PC-3 (cell line): Measurements from ENCODE around the genes SMIM23 and SH3PXD2B.

GRCh38 chr5:168663593-168664245 is 84.6 kb upstream of the PANK3 start:
- RAMPAGE, long total RNA = no peak

DNA sequence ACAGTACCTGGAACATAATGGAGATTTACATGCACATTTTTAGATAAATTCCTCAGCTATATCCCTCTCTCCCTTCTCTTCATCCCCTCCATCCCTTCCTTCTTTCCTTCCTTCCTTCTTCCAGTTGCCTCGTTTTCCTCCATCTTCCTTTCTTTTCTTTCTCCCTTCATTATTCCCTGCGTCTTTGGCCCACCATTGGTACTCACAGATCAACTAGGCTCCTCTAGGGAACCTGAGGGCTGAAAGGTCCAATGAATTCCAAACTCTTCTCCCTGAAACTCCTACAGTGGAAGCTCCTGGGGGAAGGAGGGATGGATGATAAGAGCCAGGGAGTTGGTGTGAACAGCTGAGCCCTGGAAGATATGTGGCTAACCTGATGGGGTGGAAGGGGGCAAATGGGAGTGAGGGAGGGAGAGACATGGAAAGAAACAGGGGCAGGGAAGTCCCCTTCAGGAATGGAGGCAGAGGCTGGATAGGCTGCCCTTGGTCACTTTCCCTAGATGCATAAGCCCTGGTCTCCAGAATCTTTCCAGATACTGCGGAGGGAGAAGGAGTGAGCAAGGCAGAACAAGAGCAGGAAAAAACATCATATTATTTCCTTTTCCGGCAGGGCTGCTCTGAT is 85.4 kb upstream of the PANK3 start:
- RAMPAGE, long total RNA = no peak

DNA sequence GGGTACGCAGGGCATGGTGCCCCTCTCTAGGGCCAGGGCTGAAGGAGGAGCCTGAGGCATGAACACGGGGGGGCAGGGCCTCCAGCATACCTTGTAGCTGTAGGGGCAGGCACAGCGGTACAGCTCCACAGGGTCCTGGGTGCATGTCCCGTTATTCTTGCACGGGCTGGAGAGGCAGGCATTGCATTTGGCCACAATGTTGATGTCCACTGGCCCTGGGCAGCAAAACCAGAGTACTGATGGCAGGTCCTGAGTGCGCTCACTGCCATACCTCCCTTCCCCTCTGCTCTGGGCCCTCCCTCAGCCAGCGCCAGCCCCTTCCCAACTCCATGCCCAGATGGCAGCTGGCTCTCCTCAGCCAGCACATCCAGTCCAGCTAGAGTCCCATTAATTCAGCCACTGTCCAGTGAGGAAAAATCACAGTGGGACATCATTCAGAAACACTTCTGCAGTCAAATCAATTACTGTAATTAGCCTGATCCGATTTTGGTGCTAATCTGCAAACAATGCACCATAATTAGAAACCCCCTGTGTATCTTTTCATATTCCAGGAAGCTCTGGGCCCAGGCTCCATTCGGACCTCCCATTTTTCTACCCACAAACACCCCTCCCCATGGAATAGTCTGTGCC is 128.8 kb upstream of the PANK3 start:
- RAMPAGE, long total RNA = no peak

GRCh38 chr5:168806148-168806834 is 227.1 kb upstream of the PANK3 start:
- RAMPAGE, long total RNA = no peak

DNA sequence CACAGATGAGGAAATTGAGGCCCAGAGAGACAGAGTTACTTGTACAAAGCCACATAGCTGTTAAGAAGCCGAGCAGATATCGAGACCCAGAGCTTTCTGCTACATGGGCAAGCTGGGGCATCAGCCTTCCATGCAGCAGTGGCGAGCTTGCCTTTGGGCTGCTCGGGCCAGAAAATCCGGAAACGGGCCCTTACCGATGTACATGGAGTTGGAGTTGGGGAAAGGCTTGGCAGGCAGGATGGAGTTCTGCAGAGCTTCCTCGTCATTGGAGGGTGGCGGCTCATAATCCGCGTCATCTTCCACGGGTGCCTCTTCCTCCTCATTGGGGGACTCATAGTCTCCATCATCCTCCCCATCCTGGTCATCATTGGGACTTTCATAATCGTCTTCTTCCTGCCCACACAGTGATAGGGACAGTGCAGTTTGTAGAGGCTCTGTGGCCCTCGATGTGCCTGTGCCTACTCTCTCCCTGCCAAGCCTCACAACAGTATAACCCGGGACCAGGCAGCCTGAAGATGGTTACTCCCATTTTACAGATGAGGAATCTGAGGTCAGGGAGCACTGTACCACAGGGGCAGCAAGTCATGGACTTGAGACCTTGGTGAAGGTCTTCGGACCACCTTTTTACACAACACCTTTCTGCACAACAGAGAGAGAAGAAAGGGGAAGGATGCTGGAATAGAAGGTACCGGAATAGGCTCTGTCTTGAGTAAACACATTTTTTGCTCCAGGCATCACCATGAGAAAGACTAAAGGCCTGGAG is 26.9 kb downstream of the LCP2 start:
- RAMPAGE, long total RNA = no peak

GRCh38 chr5:170277658-170278347 is 19.8 kb downstream of the LCP2 start:
- RAMPAGE, long total RNA = no peak

DNA sequence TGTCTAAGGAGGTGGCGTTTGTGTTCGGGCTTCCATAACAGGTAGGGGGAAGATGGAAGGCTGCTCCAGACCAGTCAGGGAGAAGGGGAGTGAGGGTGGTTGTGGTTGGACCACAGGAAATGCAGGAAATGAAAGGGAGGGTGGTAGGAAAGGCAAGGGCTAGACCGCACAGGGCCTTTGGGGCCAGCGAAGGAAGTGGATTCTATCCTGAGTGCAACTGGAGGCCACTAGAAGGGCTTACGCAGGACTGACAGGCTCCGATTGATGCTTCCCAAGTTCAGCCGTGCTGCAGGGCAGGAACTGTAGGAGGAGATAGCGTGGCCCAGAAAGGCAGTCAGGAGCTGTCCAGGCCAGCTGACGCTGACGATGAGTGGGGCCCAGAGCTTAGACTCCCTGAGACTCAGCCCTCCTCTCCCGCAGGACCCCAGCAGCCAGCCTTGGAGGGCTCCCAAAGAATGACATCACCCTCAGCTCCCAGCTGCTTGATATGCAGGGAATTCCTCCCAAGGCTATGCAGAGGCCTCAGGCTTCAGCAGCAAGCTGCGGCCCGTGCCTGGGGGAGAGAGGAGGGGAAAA is 48.8 kb downstream of the KCNIP1 start:
- RAMPAGE, long total RNA = no peak

DNA sequence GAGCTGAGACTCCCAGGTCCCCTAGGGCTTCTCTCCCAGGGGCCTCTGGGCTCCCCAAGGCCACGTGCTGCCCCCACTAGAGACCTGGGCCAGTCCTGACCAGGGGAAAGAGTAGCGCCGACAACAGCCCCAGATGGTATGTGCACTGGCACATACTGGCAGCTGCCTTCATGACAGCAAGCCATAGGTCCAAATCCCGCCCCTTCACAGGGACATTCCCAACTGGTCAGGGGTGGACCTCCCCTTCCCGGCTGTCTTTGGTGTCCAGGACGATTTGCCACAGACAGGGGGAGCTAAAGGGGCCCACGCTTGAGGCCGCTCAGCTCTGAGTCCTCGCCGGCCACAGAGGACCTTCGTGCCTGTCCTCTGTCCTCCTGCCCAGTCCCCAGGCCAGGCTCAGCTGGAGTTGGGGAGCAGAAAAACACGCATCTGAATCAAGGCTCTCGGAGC is 127.9 kb downstream of the KCNIP1 start:
- RAMPAGE, long total RNA = no peak

DNA sequence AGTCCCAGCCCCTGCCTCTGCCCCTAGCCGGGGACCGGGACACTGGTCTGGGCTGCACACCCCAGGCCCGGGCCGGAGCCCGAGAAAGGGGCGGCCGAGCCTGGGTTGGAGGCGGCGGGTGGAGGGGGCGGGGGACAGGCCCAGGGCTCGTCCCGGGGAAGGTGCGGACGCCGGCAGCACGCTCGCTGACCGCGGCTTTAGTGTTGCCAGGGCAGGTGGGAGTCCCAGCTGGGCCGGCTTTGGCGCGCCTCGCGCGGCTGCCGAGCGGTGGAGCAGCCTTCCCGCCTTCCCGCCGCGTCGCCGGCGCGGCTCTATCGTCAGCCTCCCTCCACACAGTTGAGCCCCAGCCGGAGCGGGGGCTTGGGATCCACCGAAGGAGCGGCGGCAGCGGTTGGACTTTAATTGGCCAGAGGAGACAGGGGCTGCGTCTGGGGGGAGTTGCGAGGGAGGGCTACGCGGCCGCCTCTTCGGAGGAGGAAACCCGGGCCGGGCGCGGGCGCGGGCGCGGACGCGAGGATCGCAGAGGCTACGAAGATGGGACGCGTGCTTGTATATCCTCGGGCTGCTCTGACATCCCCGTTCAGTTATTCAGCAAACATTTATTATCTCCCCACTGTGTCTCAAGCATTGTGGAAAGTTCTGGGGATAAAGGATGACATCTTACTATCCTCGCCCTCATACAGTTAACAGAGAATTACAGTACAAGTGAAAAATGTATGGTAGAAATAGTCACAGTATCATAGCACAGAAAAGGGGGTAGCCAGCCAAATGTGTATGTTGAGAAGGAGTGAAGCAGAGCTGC is 557 bp downstream of the RANBP17 start:
- RAMPAGE, long total RNA = no peak

GRCh38 chr5:171089812-171090070 is 219.3 kb upstream of the TLX3 start:
- RAMPAGE, long total RNA = no peak

DNA sequence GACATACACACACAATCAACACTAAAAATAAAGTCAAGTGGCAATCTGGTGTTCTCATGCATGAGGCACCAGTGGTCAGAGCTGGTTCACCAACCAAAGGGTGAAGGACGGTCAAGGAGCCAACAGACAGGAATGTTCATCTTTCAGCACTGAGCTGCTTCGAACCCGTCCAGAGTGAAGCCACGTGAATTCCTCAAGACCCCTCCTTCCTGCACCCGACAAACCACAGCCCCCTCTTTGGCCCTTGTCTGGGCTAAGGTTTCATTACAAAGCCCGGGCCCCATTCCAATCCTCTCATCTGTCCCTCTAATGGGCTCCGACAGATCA is 84.5 kb upstream of the SMIM23 start:
- RAMPAGE, long total RNA = no peak

GRCh38 chr5:171785668-171785965 is at the start of gene SMIM23:
Gene SMIM23, plus strand, starts transcription at chr5:171785817.
- RAMPAGE, long total RNA = no peak

DNA sequence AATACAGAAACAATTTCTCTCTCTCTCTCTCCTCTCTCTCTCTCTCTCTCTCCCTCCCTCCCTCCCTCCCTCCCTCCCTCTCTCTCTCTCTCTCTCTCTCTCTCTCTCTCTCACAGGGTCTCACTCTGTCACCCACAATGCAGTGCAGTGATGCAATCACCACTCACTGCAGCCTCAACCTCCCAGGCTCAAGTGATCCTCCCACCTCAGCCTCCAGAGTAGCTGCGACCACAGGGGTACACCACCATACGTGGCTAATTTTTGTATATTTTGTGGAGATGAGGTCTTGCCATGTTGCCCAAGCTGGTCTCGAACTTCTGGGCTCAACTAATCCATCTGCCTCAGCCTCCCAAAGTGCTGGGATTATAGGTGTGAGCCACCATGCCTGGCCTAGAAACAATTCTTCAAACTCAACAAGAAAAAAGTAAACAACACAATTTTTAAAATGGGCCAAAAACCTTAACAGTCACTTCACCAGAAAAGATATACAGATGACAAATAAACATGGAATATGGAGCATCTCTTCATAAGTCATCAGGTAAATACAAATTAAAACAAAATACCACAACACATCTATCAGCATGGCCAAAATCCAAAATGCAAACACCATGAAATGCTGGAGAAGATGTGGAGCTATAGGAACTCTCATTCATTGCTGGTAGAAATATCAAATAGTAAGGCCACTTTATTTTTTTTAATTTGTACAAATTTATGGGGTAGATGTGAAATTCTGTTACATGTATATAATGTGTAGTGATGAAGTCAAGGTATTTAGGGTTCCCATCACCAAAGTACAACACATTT is 74.5 kb downstream of the FBXW11 start:
- RAMPAGE, long total RNA = no peak

DNA sequence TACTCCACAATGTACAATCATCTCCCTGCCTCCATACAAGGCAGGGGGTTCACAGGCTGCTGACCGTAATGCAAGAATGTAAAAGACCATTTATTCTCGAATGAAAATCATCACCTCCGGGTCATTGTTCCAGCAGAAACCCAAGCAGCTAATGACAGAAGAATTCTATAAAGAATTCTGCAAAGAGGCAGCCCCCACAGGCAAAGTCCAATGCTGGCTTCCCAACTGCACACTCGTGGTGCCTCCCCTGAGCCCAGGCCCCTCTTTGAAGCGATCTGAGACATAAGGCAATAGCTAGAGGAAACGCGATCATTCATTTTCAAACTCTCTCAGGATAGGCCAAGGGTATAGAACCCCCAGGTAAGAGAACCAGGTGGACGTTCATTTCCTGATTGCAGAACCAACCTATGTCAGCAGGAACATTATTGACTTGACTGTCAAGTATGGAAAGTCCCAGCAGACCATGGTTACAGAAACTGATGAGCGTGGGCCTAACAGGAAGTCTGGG is 40.7 kb upstream of the FBXW11 start:
- RAMPAGE, long total RNA = no peak

GRCh38 chr5:172156264-172156963 is 31.6 kb downstream of the STK10 start:
- RAMPAGE, long total RNA = no peak

DNA sequence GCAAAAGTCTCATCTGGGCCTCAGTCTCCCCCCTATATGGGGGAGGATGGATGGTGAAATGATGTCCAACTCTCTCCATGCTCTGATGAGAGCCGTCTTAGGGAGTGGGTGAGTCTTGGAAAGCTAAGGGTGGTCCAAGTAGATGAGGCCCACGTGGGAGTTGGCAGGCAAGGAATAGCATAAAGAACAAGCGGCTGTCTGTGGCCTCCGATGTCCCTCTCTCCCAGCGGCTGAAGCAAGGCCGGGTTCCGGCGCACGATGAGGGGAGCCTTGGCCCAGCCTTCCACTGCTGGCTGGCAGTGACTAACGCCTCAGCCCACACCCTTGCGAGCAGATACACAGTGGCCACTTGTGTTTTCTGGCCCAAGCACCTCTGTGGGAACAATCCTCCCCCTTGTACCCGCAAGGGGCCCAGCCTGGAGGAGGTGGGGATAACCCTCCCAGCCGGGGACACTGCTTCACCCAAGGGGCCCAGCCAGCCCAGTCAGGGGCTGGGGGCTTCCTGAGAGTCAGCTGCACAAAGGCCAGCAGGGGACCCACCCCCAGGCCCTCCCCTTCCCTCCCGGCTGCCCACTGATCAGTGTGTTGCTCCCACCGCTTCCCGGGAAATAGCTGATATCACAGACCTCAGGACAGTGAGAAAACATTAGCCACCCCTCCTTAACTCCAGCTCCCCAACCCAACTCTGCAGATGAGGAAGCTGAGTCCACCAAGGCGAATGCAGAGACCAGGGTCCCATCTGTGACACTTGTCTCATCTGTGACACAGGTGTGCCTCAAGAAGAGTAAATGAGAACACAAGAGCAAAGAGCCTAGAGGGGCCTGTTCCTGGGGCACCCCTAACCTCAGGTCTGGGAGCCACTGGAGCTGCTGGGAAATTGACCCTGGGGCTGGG is 23.2 kb downstream of the STK10 start:
- RAMPAGE, long total RNA = no peak

DNA sequence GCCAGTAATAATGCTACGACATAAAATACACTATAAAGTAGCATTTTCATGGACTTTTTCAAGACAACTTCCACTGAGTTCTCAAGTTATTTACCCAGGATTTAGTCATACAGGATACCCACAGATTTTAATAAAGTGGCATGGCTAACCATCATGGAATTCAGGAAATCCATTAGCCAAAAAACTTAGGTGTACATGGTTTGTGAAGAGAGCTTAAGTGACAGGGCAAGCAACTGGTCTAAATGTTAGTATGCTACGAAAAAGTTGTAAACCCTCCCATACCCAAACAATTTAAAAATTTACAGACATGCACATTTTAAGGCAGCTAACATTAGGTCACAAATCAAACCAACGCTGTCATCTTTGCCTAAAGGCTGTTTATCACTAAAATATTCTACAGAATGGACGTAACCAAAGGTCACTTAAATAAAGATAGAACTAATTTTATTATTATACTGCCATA is 1.2 kb downstream of the UBTD2 start:
- RAMPAGE, long total RNA = no peak

GRCh38 chr5:172322094-172322460 is 38.5 kb upstream of the UBTD2 start:
- RAMPAGE, long total RNA = no peak

DNA sequence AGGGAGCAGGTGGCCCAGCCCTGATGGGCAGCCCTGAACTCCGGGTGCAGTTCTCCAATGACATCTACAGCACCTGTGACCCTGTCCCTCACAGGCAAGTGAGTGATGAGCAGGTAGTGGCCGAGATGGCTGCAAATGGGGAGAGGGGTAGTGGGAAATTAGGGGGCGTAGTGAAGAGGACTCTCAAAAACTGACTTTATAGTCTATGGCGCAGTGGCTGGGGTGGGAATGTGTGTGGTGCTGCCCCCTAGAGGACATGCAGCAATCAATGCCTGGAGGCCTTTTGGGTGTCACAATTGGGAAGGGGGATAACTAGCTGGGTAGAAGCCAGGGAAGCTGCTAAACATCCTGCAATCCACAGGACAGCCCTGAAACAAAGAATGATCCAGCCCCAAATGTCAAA is 3.2 kb downstream of the SH3PXD2B start:
- RAMPAGE, long total RNA = no peak

GRCh38 chr5:172453712-172455078 is at the start of gene SH3PXD2B:
Gene SH3PXD2B, minus strand, starts transcription at chr5:172454525.
- RAMPAGE, long total RNA = no peak